Mesangial cell (primary cell): ENCODE measurements around a stretch of chr6.

DNA sequence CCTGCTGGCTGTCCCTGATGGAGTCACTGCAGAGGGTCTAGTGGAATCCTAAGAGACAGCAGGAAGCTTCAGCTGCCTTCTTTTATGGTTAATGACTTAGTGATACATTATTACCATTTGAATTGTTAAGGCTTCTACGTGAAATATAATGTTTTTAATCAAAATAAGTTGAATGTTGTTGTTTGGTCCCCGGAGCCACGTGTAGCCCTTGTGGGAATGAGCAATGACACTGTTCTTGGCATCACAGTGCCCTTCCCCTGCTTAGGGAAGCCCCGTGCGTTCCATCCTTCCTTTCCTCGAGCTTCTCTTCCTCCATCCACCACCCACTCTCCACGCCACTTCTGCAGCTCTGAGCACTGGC is 111.4 kb downstream of the SAMD5 start:
- RAMPAGE, long total RNA: no peak

- RAMPAGE, long total RNA: no peak
These were observed 151.9 kb downstream of the SAMD5 start for GRCh38 chr6:147660302-147660919.

DNA sequence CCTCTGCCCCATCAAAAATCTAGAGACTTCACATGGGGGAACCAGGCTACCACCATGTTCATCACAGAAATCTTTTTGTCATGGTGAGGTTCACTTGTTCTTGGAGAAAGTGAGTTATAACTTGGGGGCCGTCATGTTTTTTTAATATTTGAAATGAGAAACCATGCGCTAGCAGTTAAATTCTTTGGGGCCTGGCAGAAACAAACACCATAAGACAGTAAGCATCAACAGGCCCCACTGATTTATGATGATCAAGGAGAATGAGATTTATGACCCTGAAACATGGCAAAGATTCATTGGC is 410.7 kb downstream of the SAMD5 start:
- RAMPAGE, long total RNA: no peak

DNA sequence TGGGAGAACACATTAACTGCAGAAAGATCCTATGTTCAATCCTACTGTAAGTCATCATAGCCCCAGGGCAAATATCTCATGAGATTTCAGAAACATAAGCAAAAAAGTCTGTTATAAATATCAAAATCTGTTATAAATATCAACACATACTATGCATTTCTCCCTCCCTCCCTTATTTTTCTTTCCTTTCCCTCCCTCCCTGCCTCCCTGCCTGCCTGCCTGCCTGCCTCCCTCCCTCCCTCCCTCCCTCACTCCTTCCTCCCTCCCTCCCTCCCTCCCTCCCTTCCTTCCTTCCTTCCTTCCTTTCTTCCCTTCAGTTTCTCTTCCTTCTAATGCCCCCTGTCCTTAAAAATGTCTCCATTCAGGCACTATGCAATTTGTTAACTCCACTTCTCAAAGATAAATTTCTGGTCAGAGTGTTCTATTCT is 267.2 kb upstream of the SASH1 start:
- RAMPAGE, long total RNA: no peak

- RAMPAGE, long total RNA: no peak
These were observed 103.3 kb upstream of the SASH1 start for GRCh38 chr6:148239338-148239770.

DNA sequence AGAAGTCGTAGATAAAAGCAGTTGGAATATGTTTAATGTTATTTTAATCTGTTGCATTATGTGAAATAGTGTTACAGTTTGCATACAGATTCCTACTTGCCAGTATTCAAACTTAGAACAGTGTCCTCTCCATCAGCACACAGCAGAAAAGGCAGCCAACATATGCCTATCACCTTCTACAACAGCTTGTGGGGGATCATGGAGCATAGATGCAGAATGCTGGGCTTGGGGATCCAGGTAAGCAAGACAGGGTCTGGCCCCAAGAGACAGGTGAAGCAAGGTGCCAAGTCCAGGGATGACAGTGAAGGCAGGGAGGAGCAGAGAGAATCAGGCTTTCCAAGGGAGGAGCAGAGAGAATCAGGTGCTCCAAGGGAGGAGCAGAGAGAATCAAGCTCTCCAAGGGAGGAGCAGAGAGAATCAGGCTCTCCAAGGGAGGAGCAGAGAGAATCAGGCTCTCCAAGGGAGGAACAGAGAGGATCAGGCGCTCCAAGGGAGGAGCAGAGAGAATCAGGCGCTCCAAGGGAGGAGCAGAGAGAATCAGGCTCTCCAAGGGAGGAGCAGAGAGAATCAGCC is 63.8 kb downstream of the SASH1 start:
- RAMPAGE, long total RNA: no peak

- RAMPAGE, long total RNA: no peak
These were observed 70.4 kb downstream of the SASH1 start for GRCh38 chr6:148412922-148413475.

DNA sequence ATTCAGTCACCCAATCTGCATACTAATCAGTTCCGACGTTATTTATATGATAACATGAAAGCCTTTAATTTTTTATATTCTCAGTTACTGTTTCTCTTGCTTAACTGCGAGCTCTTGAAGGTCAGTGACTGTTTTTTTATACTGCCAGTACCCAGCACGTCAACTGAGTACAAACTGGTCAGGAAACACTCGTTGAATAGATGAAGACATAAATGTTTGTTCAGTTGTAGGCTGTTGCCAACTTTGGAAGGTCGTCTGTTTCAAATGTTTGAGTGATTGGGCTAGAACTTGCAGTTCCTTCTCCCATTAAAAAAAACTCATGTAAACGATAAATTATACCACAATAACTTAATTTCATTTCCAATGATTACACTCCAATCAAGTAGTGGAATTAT is 80.9 kb downstream of the SASH1 start:
- RAMPAGE, long total RNA: no peak

DNA sequence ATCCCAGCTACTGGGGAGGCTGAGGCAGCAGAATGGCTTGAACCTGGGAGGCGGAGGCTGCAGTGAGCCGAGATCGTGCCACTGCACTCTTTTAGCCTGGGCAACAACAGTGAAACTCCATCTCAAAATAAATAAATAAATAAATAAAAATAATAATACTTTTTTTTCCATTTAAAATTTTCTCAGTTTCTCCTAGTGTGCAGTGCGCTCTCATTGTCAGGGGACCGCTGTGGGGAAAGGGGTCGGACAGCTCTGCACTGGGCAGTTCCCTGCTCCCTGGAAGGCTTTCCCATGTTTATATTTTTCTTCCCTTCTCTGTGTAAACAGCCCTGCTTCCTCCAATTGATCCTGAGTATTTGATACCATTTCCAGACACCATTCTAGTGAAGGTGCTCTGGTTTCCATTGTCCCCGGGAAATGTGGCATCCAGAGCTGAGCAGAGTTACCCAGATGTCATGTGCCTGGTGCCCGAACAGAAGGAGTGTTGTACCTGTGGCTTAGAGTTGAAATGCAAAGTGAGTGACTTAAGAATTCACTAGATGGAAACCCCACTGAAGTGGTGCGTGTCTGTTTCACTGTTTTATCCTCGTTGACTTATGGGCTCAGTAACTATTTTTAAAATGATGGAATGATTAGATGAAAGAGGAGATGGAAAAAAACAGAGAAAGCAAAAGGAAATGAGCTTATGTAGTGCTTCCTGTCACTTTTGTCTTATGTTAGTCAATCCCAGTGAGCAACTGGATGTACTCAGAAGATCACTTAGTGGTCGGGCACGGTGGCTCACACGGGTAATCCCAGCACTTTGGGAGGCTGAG is 83.7 kb downstream of the SASH1 start:
- RAMPAGE, long total RNA: no peak

- RAMPAGE, long total RNA: no peak
These were observed 139.7 kb downstream of the SASH1 start for GRCh38 chr6:148482327-148482700.

GRCh38 chr6:148503147-148503875 is 160.7 kb downstream of the SASH1 start:
- RAMPAGE, long total RNA: no peak

DNA sequence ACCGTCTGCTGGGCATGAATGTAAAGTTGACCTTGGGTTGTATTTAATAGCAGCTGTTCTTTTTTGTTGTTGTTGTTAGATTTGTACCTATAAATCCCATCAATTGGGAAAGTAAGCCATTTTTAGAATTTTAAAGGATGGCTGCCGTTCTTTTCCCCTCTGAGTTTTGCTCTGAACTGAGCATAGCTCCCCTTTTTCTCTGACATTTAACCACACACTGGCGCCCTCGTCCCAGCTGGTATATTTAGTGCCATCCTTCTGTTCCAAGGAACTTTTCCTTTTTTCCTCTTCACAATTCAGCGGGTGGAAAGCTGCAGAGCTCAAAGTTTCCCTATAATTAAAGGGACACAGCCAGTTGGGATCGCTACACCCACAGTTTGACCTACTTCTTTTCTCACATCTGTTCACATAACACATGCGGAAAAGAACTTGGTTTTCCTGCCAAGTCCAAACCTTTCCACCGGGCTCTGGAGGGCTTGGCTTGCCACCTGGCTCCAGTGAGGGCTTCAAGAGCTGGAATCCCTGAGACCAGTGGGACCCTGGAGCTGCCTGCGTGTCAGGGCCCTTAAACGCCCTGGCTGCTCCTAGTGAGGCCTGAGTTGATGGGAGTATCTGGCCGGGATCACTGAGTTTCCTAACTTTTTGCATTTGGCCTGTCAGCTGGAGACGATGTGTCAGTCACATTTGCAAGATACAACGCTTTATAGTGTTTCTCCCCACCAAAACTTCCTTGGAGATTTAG is 175.9 kb downstream of the SASH1 start:
- RAMPAGE, long total RNA: no peak

GRCh38 chr6:148531267-148531986 is 188.8 kb downstream of the SASH1 start:
- RAMPAGE, long total RNA: no peak

GRCh38 chr6:148559776-148560562 is 186.9 kb upstream of the UST start:
- RAMPAGE, long total RNA: no peak

GRCh38 chr6:148611235-148611730 is 135.5 kb upstream of the UST start:
- RAMPAGE, long total RNA: no peak

GRCh38 chr6:148769882-148770445 is 23.1 kb downstream of the UST start:
- RAMPAGE, long total RNA: no peak

GRCh38 chr6:148797259-148797745 is 50.5 kb downstream of the UST start:
- RAMPAGE, long total RNA: no peak

DNA sequence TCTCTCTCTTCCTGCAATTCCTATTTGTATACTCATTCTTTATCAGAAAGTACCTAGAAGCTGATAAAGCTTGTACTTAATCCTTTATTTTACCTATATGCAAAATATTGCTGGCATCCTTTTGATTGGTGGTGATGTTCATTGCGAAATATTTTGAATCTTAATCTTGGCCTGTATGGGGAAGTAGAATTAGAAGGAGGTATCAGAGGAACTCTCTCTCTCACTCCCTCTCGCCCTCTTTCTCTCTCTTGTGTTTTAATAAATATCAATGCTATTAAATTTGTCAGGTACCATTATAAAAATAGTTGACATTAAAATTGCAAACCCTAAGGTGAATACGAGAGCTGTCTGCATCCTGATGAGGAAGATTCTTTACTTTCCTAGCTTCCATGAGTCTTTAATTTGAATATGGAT is 52.9 kb downstream of the UST start:
- RAMPAGE, long total RNA: no peak

GRCh38 chr6:148979352-148979988 is 232.6 kb downstream of the UST start:
- RAMPAGE, long total RNA: no peak

GRCh38 chr6:149036856-149037786 is 280.4 kb upstream of the TAB2 start:
- RAMPAGE, long total RNA: no peak